Neutrophil (primary cell): ENCODE results near the genes GDF9, AFF4 and VDAC1.

DNA sequence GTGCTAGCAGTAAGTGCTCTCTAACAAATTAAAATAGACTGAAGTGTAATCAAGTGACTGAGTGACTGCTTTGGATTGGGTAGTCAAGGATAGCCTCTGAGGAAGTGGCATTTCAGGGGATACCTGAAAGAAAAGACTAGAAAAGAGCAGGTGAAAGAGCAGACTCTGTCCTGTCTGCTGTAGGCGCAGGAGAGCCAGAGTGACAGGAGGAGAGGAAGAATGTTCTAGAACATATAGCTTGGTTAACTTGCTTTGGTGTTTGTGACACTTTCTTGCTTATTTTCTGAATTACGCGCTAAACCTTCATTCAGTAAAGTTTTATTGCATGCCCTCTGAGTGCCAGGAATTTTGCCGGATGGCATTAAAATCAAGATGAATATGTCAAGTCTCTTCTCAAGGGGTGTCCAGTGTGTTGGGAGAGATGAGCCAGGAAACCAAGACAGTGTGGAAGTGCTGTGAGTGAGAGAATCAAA lies 59.0 kb downstream of the SLC22A5 start:
- PRO-cap, result no peak

DNA sequence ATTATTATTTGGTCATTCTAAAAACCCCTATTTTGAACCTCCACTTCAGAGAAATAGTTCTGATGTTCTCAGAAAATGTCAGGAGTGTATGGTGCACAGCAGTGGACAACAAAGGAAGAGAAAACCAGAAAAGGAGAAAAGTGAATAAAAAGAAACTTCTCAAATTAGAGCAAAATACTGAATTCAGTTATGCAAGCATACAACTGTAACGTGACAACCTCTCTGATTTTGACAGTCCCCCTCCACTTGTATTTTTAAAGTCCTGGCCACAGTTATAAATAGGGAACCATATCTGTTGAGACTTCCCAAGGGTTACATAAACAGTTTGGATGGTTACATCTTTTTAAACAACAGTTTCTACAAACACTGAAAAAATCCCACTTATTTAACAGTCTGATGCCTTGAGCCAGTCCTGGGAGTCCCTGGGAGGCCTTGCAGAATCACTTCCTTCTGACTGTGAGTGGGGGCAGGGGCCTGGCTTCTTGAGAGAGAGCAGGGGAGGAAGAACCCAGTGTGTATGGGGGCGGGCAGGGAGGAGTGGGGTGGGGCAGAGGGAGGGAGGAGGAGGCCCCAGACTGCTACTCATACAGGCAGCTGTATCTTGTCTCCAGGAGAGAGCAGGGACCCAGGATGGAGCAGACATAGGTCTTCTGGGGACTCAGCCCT lies 53.1 kb downstream of the IRF1 start:
- PRO-cap, result no peak

GRCh38 chr5:132486189-132486813 lies 4.3 kb downstream of the IRF1 start:
- PRO-cap, result no peak

GRCh38 chr5:132501032-132501735 lies 10.6 kb upstream of the IRF1 start:
- PRO-cap, result unidirectional peak, minus-strand start at chr5:132501152

DNA sequence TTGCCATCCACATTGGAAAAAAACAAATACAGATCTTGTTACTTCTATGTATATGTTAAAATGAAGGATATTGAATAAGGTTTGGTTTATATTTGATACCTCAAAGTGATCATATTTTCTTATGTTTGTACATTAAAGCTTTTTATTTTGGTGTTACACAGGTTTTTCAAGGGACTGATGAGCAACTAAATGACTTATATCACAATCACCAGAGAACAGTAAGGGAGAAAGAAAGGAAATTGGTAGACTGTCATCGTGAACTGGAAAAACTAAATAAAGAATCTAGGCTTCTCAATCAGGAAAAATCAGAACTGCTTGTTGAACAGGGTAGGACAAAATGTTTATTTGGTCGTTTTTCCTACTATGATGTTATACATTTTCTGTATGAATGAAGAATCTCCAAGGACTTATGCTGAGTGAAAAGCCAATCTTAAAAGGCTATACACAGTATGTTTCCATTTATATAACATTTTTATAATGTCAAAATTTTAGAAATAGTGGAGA lies 31.0 kb downstream of the RAD50 start:
- PRO-cap, result no peak

GRCh38 chr5:132666169-132666976 lies 7.4 kb upstream of the IL4 start:
- PRO-cap, result no peak

GRCh38 chr5:132747701-132748445 lies 647 bp downstream of the CCNI2 start:
- PRO-cap, result no peak

GRCh38 chr5:132831458-132831895 lies 1.0 kb upstream of the SHROOM1 start:
- PRO-cap, result no peak

DNA sequence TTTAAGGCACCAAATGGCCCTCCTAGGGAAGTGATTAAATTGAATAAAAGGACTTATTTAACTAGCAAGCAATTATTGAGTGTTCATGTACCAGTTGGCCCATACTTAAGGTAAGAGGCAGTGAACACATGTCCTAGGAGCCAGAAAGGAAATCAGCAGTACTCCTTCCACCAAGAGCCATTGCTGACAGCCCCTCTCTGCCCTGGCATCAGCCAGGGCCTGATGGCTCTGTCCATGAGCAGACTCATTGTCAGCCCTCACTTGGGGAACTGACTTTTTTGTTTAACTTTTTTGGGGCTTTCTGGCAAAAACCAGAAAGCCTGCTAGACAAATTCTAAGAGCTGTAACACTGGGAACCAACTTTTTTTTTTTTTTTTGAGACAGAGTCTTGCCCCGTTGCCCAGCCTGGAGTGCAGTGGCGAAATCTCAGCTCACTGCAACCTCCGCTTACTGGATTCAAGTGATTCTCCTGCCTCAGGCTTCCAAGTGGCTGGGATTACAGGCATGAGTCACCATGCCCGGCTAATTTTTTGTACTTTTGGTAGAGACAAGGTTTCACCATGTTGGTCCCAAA lies 10.6 kb upstream of the SHROOM1 start:
- PRO-cap, result no peak

DNA sequence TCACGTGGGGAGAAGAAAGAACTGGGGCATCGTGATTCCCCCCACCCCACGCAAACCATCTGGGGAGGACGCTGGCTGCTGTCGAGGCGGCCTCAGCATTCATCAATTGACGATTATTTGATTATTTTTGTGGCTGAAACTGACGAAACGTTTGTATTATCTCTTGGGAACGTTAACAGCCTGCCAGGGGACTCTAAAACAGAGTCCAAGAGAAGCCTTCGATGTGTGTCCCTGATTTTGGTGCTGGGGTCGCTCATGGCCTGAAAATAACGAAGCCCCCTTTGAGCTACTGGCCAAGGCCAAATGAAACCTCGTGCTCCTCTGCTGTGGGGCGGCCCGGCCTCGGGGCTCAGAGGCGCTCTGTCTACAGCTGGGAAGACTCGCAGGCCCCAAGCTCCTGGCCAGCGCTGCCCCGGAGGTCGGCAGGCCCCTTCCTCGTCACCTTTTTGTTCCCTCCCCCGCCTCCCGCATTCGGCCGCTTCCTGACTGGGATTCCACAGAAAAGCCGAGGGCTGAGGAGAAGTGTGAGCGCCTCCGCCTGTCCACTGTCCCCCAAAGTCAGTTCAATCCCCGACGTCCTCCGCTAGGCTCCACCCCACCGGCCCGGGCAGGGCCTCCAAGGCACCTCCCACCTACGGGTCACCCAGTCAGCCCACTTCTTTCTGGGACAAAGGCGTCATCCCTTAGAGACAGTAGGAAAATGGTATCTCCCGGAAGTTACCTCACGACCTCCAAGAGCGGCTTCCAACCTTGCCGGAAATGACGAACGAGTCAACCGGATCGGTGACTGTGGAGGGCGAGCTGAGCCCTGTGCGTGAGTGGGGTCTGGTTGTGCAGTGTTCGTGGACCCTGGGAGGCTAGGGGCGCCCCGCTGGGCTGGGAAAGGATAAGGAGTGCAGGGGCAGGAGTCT lies at the start of gene GDF9:
Gene GDF9, minus strand, starts transcription at position 592 of the 911 bp plus-strand sequence.
- PRO-cap, result bidirectional peak, plus-strand start at position 774 of the sequence, minus-strand start at position 547 of the sequence

- PRO-cap, result no peak
These were observed 467 bp downstream of the LEAP2 start for GRCh38 chr5:132873908-132874362.

DNA sequence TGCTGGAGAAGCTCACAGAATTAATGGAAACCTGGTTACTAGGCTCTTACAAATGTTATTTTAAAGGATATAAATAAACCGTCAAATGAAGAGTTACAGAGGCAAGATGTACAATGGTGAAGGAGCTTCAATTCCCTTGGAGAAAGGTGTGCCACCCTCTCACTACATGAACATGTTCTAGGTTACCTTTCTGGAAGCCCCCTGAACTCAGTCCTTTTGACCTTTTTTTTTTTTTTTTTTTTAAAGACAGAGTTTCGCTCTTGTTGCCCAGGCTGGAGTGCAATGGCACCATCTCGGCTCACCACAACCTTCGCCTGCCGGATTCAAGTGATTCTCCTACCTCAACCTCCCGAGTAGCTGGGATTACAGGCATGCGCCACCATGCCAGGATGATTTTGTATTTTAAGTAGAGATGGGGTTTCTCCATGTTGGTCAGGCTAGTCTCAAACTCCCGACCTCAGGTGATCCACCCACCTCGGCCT lies 21.2 kb downstream of the AFF4 start:
- PRO-cap, result no peak

DNA sequence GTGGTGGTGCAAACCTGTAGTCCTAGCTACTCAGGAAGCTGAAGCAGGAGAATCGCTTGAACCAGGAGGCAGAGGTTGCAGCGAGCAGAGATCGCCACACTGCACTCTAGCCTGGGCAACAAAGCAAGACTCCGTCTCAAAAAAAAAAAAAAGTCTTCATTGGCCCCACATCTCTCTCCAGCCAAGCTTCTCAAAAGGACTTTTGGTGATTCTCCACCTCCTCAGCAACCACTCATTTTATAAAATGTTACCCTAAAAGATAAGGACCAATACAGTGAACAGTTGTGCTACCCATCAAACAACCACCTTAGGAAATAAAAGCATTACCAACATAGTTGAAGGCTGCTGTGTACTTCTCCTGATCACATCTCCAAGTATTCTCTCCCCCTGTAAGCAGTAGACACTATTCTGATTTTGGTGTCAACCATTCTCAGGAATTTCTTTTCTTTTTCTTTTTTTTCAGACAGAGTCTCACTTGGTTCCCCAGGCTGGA lies 12.3 kb downstream of the AFF4 start:
- PRO-cap, result no peak

DNA sequence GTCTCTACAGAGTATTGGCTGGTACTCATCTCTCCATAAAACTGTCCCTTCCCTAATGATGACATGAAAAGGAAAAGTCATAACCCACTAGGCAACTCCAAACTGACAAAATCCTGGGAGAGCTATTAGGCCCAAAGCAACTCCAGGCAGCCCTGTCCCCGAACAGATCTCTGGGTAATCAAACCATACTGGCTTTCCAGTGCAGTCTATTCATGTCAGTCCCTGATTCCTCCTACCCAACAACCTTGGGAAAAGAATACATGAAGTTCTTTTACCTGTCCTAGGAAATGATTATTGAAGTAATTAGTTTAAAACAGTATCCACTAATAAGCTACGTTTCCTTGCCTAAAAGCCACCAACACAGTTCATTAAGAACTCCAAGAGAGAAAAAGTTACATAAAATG lies 4.7 kb downstream of the AFF4 start:
- PRO-cap, result no peak

DNA sequence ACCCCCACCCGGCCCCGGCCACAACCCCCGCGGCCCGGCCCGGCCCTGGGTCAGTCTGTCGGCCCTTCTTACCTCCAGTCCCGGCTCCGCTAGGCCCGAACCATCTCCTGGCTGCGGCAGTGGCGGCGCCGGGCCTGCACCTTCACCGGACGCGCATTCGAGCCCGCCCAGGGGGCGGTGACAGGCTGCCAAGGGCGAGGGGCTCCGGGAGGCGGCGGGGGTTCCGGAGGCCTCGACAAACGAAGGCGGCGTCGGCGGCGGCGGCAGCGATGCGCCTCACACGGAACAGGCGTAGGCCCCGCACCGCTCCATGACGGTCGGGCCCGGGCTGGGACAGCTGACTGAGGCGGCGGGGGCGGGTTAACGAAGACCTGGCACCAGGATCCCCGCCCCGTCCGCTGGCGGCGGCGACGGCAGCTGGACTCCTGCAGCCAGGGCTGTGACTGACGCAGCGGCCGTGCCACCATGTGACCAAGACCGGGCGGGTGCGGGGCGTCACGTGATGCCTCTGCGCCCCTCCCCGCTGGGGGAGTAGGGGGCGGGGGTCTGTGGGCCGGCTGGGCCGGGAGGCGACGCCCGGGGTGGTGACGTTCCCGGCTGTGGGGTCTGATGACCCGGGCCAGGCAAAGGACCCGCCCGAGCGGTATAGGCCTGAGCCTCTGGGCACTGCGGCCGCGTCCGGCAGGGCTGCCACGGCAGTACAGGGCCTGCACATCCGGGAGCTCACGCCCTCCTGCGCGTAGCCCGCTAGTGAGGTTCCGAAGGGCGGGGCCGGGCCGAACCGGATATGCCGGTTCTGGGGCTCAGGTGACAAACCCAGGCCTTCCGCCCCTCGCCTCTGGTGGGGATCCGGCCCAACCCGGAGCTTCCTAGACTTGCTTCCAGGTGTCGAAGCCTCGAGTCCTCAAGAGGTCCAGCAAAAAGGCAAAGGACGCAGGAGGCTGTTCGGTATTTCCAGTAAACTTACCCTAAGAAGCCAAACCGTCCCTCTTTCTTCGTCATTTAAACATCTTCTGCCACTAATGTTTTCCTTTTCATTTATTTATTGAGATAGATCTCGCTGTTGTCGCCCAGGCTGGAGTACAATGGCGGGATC lies at the start of gene AFF4:
Gene AFF4, minus strand, starts transcription at position 448 of the 1,096 bp plus-strand sequence.
- PRO-cap, result unidirectional peak, minus-strand start at position 109 of the sequence; bidirectional peak, plus-strand start at position 654 of the sequence, minus-strand start at position 427 of the sequence; bidirectional peak, plus-strand start at position 703 of the sequence, minus-strand start at position 700 of the sequence

- PRO-cap, result no peak
These were observed 5.2 kb upstream of the HSPA4 start for GRCh38 chr5:133046418-133047108.

DNA sequence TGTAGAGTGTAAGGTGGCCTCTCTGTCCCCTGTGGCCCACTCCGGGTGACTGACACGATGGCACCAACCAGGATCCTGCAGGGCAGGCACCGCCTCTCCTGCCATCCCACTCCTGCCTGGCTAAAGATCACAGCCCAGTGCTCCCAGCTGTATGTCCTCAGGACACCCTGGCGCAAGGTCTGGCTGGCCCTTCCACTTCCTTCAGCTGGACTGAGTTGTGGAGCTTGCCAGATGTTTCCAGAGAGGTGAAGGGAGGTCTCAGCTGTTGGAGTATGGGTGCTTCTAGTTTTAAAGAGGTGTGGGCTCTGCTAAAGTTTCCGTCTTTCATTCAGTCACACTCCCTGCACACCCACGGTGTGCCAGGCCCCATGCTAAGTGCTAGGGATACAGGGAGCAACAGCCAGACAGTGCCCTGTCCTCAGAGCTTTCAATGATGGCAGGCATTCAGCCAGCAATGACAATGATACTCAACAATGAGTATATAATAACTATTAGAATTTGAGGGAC lies 34.1 kb downstream of the C5orf15 start:
- PRO-cap, result no peak

DNA sequence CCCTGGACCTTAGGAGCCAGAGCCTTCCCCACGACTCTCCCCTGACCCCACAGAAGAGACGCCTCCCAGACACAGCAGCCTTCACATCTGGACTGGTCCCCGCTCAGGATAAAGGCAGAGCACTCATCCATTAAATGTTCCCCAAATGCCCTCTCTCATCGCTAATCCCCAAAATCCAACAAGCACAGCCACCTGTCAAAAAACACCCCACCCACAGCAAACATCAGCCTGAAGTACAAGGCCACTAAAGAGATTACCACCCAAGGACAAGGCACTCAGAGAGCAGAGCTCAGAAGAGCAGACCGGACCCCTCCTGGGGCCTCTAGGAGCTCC lies 9.9 kb downstream of the VDAC1 start:
- PRO-cap, result no peak

- PRO-cap, result no peak
These were observed at the start of gene VDAC1 for GRCh38 chr5:134004326-134005186. TSS of gene VDAC1 (minus strand) at chr5:134004975.

DNA sequence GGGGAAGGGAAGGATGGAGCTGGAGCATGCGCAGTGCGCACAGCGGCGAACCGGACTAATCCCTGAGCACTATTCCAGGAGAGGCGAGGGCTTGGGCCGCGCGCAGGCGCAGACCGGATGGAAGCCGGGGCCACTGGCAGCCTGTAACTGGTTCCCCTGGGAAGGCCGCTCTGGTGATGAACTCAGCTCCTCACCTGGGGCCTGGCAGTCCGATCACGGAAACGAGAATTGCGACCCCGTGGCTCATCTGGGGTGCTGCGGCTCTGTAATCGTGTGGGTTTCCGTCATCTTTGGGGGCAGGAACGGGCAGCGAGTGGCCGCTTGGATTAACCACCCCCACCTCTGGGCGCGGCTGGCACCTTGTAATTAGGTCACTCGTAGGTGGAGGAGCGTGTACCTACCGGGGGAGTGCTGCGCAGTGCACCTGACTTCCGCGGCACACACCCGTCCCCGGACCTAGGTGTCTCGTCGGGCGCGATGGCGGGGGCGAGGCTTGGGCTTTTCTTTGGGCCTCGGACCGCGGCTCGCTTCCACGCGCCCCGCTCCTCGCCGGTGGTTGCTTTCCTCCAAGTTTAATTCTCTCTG lies 521 bp upstream of the PPP2CA start:
- PRO-cap, result bidirectional peak, plus-strand start at position 109 of the sequence, minus-strand start outside the sequence; bidirectional peak, plus-strand start at position 496 of the sequence, minus-strand start at position 230 of the sequence